Left cardiac atrium (tissue), 1 donor: ENCODE measurements around a stretch of chr3.

DNA sequence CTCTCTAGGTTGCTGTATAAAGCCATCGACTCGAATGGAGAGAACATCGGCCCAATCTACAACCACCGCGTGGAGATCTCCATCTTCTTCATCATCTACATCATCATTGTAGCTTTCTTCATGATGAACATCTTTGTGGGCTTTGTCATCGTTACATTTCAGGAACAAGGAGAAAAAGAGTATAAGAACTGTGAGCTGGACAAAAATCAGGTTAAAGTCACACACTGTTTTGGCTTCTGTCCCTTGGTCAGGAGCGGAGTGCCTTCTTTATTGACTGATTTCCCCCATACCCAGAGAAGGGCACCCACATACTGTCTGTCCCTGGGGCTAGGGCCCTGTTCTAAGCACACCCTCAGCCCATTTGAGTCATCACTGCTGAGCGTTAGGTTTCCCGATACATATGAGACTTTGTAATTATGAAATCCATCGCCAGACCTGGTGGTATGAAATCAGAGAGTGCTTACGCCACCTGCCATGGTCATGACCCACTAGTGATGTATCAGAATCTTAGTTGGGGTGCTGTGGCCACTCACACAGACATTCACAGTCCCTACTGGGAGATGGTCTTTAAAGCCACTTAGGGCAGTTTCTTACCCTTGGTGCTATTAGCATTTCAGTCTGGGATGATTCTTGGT lies 96.8 kb downstream of the CHDH start:
- PRO-cap, result no peak

DNA sequence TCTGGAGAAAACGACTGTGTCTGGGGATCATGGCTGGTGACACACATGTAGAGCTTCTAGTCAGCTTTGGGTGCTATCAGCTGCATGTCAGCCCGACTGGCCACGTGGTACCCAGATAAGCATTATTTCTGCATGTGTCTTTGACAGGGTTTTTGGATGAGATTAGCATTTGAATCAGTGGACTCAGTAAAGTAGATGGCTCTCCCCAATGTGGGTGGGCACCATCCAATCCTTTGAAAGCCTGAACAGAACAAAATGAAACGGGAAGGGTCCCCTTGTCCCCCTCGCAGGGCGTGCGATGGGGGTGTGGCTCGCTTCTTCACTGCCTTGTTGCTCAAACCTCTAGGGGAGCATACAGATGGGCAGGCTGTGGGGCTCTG lies 80.6 kb downstream of the CACNA2D3 start:
- PRO-cap, result no peak

DNA sequence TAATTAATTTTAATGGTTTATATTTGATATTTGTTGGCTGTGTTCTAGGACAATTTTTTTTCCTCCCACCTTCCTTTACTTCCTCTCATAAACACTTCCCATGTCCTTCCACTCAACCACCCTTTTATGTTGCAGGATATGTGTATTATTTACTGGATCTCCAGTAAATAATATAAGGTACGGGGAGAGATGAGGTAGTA lies 236.4 kb downstream of the CACNA2D3 start:
- PRO-cap, result no peak

DNA sequence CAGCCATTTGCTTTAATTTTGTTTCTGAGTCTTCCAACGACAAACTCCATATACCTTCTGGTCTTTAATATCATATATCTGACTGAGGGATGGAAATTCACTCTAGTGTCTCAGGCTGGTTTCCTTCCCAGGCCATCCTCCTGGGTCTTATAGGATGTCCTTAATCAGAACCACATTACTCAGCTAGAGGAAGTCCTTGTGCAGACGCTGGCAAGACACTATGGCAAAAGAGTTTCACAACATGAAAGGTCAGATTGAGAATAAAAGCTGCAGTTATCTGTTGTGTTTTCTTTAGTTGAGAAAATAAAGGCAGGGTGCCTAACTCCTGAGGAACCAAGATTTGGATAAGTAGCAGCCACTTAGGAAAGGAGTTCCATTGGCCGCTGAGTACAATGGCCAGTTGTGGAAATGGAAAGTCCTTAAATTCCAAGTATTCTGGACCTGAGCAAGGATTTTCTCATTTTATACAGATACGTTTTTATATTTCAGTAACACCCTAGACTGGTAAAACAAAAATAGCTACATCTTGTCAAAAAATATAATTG lies 128.9 kb upstream of the WNT5A start:
- PRO-cap, result no peak

- PRO-cap, result no peak
These were observed 18.1 kb downstream of the ARHGEF3 start for GRCh38 chr3:56783444-56784217.

GRCh38 chr3:56911173-56911642 lies 109.5 kb upstream of the ARHGEF3 start:
- PRO-cap, result no peak

DNA sequence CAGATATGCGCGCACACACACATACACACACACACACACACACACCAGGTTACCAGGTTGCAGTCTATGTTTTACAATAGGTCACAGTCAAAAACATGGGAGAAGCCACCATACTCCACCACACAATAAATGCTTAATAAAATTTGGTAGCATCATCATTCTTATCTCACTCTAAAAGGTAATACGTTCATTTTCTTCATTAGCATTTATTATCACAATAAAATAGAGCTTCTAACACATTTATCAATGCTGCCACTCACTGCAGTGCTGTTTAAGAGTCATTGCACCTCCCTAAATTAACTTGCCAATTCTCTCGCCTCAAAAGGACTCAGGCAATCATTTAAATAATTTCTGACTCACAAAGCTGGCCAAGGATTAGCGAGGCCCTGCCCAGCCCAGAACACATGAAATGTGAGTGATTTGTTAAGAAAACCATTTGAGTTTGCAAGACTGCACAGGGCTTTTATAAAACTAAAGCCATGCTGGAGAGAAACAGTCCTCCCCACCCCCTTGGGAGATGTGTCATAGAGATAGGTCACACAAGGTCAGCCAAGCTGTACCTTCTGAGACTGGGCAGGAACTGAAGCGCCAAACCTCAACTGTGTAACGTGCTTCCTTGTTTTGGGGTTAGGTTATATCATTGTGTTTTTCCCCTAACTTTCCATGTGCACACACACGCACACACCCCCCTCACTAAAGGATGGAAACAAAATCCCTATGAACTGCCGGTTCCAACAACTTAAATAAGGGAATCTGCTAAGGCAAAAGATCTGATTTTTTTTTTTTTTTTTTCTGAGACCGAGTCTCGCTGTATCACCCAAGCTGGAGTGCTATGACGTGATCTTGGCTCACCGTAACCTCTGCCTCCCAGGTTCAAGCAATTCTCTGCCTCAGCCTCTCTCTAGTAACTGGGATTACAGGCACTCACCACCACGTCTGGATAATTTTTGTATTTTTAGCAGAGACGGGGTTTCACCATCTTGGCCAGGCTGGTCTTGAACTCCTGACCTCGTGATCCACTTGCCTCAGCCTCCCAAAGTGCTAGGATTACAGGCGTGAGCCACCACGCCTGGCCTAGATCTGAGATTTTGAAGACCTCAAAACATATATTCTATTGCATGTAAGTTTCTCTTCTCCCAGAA lies 8.1 kb downstream of the SPATA12 start:
- PRO-cap, result no peak

DNA sequence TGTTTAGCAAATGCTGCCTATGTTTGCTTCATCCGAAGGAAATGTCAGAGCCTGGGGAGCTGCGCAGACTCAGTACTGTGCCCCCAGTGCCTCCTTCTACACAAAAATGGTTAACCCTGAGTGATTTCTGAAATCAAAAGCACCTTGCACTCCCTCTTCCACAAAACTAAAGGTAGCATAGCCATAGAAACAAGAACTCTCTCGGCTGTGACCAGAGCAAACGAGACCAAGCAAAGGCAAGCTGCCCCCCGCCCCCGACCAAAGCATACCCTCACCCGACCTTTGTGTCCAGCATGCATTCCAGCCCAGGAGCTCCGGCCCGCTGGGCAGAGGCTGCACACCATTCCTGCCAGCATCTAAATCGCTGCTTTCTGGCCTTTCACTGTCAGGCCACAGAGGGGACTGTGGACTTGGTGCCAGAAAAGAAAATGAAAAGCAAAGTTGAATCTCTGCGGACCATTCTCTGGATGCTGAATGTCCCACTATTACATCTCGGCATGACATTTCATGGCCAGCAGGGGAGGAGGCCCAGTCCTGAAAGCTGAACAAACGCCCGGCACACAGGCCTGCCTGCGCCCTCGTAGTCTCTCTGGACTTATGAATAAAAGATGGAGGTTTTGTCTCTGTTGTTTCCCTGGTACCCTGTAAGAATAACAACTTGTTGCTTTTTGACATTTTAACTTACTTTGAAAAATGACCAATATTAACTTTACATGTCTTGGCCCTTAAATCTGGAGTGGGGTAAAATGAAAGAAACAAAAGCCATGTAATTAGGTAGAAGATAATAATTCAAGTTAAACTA lies 13.0 kb downstream of the IL17RD start:
- PRO-cap, result no peak

- PRO-cap, result bidirectional peak, plus-strand start at chr3:57597726, minus-strand start at chr3:57597344; unidirectional peak, plus-strand start at chr3:57597826
These were observed 606 bp upstream of the ARF4 start for GRCh38 chr3:57597505-57598395.

DNA sequence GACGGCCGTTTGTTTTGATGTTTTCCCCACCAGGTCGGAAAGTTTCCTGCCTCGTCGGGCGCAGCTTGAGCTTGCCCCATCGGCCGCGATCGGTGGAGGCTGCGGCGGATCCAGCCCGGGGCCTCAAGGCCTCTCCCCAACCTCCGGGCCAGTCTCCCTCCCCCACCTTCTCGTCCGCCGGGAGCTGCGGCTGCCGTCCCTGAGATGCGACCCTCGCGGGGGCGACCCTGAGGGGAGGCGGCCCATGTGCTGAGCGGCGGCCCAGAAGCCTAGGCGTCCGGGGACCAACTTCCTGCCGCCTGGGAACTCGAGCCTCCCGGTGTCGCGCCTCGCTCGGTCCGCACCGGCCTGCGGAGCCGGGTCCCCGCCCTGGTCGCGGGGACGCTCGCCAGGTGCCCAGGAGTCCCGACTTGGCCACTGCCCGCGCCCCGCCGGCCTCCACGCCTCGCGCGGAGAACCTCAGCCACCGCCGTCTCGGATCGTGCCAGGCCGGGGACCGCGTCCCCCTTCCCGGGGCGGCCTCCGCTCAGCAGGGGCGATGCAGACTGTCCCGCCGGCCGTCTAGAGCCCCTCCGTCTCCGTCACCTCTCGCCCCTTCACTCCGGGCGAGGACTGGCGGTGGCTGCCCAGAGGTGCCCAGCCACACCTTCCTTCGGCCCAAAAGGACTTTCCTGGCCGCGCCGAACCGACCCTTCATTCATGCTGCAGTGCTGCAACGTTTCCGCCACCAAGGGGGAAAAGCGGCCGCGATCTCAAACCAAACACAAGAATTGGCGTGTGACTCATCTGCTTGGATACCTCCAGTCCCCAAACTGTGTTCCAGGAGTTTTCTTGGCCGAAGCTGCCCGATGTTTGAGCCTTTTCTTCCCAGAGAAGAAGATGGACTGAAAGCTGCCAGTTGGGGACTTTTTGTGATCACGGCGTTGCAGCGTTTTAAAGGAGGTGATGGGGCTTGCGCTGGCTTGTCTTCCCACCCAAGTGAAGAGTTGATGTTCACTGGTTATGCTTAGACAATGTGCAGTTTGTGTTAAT lies 722 bp downstream of the SLMAP start:
- PRO-cap, result no peak

DNA sequence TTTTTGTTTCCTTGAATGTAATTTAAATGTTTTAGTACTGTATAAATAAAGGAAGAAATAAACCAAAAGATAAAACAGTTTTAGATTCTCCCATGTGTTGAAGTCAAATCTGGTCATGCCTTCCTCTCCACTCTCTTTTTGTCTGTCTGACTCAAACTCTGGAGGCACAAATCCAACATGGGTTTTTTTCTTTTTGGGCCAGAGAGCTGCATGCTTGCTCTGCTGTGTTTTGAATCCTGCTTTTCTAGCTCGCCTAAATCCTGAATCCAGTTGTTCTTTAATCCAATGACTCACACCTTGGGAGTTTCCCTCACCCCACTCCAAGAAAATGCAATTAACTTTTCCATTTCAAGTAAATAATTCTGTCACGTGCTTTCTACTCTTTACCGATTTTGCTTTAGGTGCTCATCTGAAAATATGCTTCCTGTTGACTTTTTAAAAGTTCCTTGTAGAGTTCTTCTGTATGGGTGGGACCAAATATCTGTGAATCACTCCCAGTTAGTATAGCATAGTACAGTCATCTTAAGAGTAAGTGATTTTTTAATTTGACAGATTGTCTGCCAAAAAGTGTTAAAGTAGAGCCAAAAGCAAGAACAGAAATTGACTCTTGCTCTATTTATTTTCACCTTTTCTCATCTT lies 47.5 kb downstream of the SLMAP start:
- PRO-cap, result no peak

DNA sequence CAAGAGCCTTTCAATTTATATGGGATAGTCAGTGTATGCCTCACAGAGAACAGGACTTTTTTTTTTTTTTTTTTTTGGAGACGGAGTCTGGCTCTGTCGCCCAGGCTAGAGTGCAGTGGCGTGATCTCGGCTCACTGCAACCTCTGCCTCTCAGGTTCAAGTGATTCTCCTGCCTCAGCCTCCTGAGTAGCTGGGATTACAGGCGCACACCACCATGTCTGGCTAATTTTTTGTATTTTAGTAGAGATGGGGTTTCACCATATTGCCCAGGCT lies 18.1 kb upstream of the FLNB start:
- PRO-cap, result no peak

DNA sequence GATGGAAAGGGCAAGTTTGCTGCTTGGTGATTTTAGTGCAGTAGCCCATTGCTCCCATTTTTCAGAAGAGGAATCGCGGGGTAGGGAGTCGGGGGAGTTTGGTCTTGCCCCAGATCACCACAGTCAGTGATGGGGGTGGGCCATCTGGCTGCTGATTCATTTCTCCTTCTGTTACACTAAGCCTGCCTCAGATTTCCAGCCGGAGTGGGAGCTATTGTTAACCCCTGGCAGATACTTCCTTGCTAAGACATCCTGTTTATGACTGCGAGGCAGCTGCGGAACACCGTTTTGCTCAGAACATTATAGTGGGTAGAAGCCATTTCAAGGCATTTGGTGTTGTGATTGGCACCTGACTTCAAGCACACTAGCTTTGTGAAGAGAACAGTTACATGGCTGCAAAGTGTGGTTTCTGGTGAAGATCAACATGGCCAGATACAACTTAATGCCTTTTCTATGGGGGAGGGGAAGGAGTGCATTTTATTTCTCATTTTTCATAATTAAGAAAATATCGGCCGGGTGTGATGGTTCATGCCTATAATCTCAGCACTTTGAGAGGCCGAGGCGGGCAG lies 73.8 kb downstream of the FLNB start:
- PRO-cap, result no peak

GRCh38 chr3:58168225-58169131 lies 42.3 kb downstream of the DNASE1L3 start:
- PRO-cap, result no peak

GRCh38 chr3:58246036-58246603 lies 8.5 kb downstream of the ABHD6 start:
- PRO-cap, result no peak

- PRO-cap, result no peak
These were observed 33.8 kb upstream of the RPP14 start for GRCh38 chr3:58272253-58272655.

- PRO-cap, result no peak
These were observed 32.1 kb upstream of the RPP14 start for GRCh38 chr3:58273888-58274494.

GRCh38 chr3:58353922-58354664 lies 21.4 kb downstream of the PXK start:
- PRO-cap, result no peak

GRCh38 chr3:58354958-58355482 lies 22.3 kb downstream of the PXK start:
- PRO-cap, result no peak

- PRO-cap, result no peak
These were observed 14.0 kb downstream of the ACOX2 start for GRCh38 chr3:58522806-58523511.